ENCODE measurements around a stretch of chr18.

- RRBS, result 3% methylated on average over 6 of the region's 60 CpGs
CAGE:
- cytosol, long polyA plus RNA, result no peak
- long polyA plus RNA, result no peak
- nucleus, long polyA plus RNA, result no peak
Measured at GRCh38 chr18:13137084-13137857, 81.3 kb upstream of the LDLRAD4 start.

GRCh38 chr18:13216058-13216667, 2.4 kb upstream of the LDLRAD4 start:
- RRBS, result no CpG with 5 or more reads among the region's 10 CpGs
CAGE:
- cytosol, long polyA plus RNA, result no peak
- long polyA plus RNA, result no peak
- nucleus, long polyA plus RNA, result no peak

DNA sequence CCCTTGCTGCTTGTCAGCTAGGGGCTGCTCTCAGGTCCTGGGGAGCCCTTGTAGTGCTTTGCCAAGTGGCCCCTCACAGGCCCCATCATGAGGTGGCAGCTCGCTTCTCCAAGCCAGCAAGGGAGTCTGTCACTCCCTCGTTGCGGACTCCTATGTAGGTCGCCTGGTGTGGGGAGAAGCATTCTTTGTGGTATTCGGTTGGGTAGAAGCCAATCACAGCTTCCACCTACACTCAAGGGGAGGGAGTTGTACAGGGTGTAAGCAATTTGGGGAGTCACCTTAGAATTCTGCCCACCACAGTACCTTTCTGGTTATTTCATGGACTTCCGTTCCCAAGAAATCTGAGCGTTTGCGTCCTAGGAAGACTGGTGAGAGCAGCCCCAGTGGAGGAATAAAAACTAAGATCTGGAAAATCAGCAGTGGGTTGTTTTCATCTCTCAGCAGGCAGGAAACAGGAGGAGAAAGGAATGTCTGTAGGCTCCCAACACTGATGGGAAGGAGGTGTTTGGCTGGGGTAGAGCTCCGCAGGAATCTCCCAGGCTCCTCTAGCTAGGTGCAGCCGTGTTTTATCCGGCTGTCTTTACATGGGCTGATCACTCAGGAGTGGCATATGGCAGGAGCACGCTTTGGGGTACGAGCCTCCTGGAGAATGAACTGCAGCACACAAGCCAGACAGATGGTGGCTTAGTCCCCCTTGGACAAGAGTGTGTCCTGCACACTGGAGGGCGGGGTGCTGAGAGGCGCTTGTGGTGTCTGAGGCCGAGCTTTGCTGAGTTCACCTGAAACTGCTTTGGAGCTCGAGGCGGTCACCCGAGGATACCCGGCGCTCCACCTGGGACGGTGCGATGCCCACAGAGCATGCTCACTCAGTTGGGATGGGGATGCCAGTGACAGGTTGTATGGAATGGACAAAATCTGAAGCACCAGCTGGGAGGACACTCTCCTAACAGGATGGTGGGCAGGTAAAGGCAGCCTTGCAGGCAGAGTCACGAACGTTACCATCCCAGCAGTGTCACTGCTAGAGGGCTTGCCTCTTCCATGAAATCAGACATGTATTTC, 58.4 kb downstream of the LDLRAD4 start:
- RRBS, result no CpG with 5 or more reads among the region's 25 CpGs
CAGE:
- cytosol, long polyA plus RNA, result no peak
- long polyA plus RNA, result no peak
- nucleus, long polyA plus RNA, result no peak

GRCh38 chr18:13280332-13281063, 61.9 kb downstream of the LDLRAD4 start:
- RRBS, result no CpG with 5 or more reads among the region's 10 CpGs
CAGE:
- cytosol, long polyA plus RNA, result no peak
- long polyA plus RNA, result no peak
- nucleus, long polyA plus RNA, result no peak

DNA sequence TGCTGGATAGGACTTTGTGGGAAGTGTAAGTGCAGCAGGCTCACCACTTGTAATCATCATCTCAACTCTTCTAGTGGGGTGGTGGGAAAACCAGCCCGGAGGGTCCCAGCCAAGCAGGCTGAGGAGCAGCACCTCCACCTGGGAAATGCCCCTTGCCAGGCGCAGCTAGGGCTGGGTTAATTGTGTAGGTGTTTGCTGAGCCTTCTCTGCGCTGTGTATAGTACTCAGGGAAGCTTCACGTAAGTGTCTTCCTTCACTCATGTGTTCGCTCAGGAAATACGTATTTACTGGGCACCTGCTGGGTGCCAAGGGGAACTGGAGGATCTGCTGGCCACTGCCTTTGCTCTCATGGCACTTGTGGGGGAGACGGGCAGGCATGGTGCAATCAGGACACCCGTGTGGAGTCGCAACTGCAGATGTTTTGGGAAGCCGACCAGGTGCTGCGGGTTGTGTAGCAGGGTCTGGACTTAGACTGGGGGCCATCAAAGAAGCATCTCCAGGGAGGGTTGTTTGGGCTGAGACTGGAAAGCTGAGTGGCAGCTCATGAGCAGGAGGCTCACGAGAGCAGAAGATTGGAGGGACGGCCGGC, 164.5 kb downstream of the LDLRAD4 start:
- RRBS, result no CpG with 5 or more reads among the region's 14 CpGs
CAGE:
- cytosol, long polyA plus RNA, result no peak
- long polyA plus RNA, result no peak
- nucleus, long polyA plus RNA, result no peak

GRCh38 chr18:13425578-13426145, 207.1 kb downstream of the LDLRAD4 start:
- RRBS, result no CpG with 5 or more reads among the region's 15 CpGs
CAGE:
- cytosol, long polyA plus RNA, result no peak
- long polyA plus RNA, result no peak
- nucleus, long polyA plus RNA, result no peak

DNA sequence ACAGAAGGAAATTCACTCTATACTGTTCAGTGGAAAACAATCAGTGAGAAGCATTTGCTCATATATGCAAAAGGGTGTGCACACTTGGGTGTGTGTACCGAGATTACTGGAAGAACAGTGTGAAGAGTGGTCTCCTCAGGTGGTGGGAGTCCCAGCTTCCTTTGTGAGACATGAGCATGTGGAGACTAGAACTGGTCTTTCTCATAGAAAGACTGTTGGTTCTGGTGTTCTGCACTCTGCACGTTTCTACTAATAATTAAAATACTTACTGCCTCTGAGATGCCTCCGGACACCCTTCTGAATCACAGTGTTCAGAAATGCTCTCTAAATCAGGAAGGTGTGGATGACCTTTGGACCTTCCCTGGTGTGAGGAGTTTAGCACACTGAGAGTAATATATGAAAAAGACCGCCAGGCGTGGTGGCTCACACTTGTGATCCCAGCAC, 185.0 kb downstream of the FAM210A start:
- RRBS, result no CpG with 5 or more reads among the region's 5 CpGs
CAGE:
- cytosol, long polyA plus RNA, result no peak
- long polyA plus RNA, result no peak
- nucleus, long polyA plus RNA, result no peak

DNA sequence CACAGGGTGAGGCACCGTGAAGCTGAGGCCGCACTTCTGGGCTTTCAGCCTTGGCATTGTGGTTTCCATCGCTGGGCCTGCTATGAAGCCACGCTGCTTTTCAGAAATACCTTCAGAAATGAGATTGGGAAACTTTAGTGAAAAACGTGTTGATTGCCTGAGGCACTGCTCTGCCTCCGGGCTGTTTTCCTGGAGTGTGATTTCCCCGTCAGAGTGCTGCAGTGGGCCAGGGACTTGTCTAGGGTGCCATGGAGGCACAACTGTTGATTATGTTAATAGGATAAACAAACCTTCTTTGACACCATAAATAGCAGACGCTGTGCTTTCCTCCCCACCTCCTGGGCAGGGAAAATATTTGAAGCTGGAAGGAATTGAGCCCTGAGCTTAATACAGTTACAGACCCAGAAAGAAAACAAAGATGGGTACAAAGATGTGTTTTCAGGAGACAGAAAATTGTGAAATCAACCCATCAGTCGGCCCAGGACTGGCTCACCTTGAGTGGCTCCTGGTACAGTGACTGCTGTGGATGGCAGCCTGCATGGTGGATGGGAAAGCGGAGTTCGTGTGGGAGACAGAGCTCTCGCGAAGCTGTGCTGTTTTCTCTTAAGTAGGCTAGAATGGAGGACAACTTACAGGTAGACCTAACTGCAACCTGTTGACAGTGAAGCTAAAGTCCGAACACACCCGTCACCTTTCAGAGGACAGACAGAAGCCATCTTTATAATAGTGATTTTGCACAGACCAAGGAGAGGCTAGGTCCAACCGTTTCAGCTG, 182.1 kb downstream of the FAM210A start:
- RRBS, result no CpG with 5 or more reads among the region's 16 CpGs
CAGE:
- cytosol, long polyA plus RNA, result no peak
- long polyA plus RNA, result no peak
- nucleus, long polyA plus RNA, result no peak

DNA sequence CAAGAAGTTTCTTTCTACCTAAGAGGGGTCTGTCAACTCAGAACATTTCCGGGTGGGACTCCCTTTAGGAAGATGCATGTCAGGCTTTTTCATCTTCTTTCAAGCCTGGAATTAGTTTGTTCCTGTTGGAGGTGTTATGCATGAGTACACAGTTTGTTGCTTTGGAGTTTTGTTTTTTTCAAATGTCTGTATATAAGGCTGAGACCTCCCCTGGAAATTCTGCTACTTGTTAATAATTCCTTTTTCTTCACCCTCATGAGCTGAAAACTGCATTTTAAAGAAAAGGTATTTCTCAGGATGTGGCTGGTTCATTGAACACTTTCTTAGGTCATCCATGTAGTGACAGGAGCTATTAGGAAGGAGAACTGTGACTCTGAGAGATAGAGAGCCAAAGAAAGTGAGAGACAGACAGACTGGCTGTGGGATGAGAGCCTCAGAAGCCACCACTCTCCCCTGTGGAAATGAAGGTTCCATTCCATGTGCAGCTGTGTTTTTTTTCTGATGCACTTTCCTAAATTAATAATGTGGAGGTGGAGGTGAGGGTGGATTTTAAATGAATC, 113.4 kb downstream of the FAM210A start:
- RRBS, result no CpG with 5 or more reads among the region's 1 CpG
CAGE:
- cytosol, long polyA plus RNA, result no peak
- long polyA plus RNA, result no peak
- nucleus, long polyA plus RNA, result no peak

DNA sequence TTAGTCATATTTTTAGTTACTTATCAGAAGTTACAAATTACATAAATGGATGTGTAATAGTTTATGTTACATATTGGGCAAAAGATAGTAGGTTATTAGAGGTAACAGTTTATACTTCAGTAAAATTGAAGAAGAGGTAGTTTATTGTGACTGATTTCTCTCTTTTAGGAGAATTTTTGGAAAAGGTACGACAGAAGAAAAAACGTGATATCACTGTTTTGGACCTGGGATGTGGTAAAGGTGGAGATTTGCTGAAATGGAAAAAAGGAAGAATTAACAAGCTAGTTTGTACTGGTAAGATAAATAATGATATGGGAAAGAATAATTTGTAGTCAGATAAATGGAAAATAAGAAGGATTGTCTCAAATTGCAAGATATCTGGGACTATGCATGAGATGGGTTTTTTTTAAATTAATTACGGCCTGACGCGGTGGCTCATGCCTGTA, 10.4 kb downstream of the RNMT start:
- RRBS, result no CpG with 5 or more reads among the region's 5 CpGs
CAGE:
- cytosol, long polyA plus RNA, result no peak
- long polyA plus RNA, result no peak
- nucleus, long polyA plus RNA, result no peak

GRCh38 chr18:14178755-14179718, 46.8 kb upstream of the ZNF519 start:
- RRBS, result 41% methylated on average over 4 of the region's 70 CpGs
CAGE:
- cytosol, long polyA plus RNA, result no peak
- long polyA plus RNA, result no peak
- nucleus, long polyA plus RNA, result no peak

- RRBS, result no CpG with 5 or more reads among the region's 37 CpGs
CAGE:
- cytosol, long polyA plus RNA, result no peak
- long polyA plus RNA, result no peak
- nucleus, long polyA plus RNA, result no peak
Measured at GRCh38 chr18:14450691-14451012, 92.7 kb downstream of the POTEC start.

DNA sequence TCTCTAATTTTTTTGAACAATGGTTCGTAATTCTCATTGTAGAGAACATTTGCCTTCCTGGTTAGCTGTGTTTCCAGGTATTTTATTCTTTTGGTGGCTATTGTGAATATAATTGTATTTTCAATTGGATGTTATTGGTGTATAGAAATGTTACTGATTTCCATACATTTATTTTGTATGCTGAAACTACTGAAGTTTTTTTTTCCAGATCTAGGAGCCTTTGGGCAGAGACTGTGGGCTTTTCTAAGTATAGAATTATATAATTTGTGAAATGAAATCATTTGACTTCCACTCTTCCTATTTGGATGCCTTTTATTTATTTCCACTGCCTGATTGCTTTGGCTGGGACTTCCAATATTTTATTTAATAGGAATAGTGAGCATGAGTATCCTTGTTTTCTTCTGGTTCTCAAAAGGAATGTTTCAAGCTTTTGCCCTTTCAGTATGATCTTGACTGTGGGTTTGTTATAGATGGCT, 59.5 kb upstream of the ANKRD30B start:
- RRBS, result no CpG with 5 or more reads among the region's 1 CpG
CAGE:
- cytosol, long polyA plus RNA, result no peak
- long polyA plus RNA, result no peak
- nucleus, long polyA plus RNA, result no peak

DNA sequence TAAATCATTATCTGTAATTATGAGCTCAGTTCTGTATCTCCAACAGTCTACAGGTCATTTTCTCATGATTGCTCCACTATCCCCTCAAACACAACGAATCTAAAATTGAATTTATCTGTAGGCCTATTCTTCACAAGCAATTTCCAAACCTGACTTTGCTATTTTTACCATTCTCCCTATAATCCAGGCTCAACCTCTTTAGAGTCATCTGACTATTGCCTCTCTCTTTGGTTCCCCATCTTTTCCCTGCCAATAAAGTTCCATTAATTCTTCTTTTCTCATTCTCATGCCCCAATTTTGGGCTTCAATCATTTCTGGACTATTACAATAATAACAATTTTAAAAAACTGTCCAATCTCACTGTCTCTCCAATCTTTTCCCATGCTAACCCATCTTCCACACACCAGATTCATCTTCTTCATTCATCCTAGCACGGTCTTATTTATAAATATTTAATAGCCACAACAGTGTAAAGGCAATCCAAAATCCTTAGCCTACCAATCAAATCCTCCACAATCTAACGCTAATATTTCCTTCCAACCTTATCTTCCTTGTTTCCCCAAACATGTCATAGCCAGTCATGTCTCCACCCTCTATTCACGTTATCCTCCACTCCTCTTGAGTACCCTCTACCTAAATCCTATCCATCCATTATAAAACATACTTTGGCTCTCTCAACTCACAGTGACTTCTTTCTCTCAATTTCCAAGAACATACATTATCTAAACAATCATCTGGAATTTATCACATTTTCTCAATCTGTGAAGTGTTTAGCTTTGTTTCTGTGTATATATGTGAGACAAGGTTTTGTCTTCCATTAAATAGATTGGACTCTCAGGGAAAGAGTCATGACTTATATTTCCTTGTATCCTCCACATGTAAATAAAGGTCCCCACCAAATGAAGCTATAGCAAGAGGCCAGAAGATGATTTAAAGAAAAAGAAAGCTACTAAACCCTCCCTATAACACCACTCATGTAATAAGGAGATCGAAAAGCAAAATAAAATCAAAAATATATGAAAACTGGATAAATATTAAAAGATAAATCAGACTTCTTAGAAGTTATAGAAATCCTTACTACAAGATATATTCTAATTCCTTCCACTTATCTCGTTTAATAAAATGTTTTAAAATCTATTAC, 2.8 kb downstream of the ROCK1 start:
- RRBS, result no CpG with 5 or more reads among the region's 6 CpGs
CAGE:
- cytosol, long polyA plus RNA, result no peak
- long polyA plus RNA, result no peak
- nucleus, long polyA plus RNA, result no peak

DNA sequence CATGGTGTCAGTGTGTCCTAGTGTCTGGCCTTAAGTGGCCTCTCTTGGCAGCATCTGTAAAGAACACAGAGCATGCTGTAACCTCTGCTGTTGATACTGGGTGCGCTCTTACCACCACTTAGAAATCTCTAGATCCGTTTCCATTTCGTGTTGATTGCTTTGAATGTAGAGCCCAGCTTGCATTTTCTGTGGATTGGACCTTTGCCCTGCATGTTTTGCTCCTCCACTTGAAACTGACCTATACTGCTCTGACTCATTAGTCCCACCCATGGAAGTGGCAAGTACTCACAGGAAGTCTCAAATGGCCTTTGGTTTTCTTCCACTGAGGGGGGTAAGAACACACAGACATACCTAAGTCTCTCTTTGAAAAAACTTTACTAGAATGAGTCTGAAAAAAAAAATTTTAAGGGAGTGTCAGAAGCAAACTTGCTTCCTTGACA, 88.3 kb downstream of the GREB1L start:
- RRBS, result no CpG with 5 or more reads among the region's 3 CpGs
CAGE:
- cytosol, long polyA plus RNA, result no peak
- long polyA plus RNA, result no peak
- nucleus, long polyA plus RNA, result no peak

GRCh38 chr18:21599902-21600016, 745 bp downstream of the ESCO1 start:
- RRBS, result no CpG with 5 or more reads among the region's 5 CpGs
CAGE:
- cytosol, long polyA plus RNA, result no peak
- long polyA plus RNA, result no peak
- nucleus, long polyA plus RNA, result no peak

- RRBS, result no CpG with 5 or more reads among the region's 11 CpGs
CAGE:
- cytosol, long polyA plus RNA, result no peak
- long polyA plus RNA, result no peak
- nucleus, long polyA plus RNA, result no peak
Measured at GRCh38 chr18:21669564-21670307, 34.8 kb downstream of the ABHD3 start.

- RRBS, result no CpG with 5 or more reads among the region's 4 CpGs
CAGE:
- cytosol, long polyA plus RNA, result no peak
- long polyA plus RNA, result no peak
- nucleus, long polyA plus RNA, result no peak
Measured at GRCh38 chr18:21681145-21681848, 23.3 kb downstream of the ABHD3 start.

DNA sequence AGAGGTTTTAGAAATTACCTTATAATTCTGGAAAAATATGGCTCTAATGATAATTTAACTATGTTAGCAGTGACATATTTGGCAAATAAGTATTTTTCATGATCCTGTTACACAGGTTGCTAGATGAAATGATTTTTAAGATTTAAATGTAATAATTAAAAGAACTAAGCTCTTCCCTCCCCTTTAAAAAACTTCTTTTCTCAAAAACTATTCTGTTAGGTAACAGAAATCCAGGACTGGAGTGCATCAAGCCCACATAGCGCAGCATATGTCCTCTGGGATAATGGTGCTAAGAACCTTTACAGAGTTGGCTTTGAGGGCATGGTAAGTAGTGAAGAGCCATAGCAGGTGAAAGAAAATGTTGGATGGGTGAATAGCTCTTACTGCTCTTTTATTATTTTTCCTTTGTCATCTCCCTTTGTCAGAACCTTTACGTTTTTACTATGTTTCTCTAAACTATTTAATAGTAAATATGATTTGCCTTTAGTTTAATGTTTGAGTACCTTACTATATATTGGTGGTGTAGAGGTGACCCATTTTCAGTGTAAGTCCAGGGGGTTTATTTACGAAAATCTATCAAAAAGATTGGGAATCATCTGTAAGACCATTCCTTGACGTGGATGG, 32.9 kb downstream of the MIB1 start:
- RRBS, result no CpG with 5 or more reads among the region's 4 CpGs
CAGE:
- cytosol, long polyA plus RNA, result no peak
- long polyA plus RNA, result no peak
- nucleus, long polyA plus RNA, result no peak

- RRBS, result no CpG with 5 or more reads among the region's 1 CpG
CAGE:
- cytosol, long polyA plus RNA, result no peak
- long polyA plus RNA, result no peak
- nucleus, long polyA plus RNA, result no peak
Measured at GRCh38 chr18:21980983-21981212, 188.5 kb upstream of the GATA6 start.